ENCODE data around the gene C11orf91.

DNA sequence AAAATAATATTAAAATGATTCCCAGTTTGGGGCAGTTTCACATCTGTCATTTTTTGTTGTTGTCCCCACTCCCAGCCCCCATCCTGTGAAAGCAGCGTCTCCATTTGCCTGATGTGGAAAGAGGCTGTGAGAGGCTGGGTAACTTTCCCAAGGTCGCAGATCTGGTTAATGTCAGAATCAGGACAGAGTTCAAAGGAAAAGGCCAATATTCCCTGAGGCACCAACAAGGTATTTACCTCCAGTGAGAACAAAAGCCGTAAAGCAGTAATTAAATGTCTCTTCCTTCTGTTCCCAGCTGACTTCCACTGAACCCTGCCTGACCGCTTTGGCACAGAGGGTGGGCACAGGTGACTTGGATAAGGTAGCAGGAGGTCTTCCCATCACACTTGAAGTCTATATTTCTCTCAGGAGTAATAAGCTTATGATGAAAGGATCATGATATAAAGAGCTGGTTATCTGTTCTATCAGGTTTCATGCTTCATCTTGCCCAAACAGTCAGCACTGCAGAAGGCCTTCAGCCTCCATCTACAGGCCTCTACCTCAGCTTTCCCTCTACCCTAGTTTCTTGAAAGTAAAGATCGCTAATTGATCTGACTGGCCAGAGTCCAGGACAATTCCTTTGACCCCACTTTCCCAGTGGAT lies 9.5 kb downstream of the C11orf91 start:
- PRO-cap, 2 experiments: no peak in any of the 2 experiments

DNA sequence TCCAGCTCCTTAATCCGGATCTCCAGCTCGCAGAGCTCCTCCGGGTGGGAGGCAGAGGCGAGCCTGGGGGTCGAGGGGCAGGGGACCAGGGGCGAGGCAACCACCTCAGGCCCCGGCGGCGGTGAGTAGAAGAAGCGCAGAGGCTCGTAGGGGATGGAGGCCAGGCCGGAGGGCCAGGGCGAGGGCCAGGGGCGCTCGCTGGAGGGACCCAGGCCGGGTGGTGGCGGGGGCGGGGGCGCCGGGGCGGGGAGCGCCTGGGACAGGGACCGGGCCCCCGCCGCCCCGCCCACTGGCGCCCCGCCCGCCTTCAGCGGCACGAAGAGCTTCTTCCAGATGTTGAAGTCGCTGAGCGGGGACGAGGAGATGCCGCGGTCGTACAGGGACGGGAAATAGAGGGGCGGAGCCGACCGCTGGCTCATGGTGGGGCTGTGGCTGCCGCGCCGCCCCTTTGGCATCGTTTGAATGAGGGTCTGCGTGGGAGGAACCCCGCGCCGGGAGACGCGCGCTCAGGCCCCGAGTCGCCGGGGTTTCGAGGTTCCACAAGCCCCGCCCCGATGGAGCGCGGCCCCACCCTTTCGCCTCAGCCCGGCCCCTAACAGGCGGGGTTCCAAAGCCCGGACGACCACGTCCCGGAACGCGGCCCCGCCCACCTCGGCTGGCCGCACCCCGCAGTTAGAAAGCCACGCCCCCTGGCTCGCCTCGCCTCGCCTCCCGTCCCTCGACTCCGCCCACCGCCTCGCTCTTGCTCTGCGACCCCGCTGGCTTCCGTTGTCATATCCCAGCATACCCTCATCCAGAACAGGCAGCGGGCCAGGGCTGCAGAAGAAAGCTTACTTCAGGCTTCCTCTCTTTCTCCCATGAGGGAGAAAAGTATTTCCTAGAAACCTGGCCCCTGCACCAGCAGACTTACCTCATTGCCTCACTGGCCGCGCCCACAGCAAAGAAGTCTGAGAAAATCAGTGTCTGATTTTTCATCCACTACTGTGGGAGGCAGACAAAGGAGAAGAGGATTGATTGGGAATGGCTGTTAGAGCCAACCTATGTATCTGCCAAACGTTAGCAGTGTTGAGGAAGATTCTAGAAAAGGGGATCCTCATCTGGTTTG lies at the start of gene C11orf91:
Gene C11orf91, minus strand, starts transcription at position 541 of the 1,105 bp plus-strand sequence.
- PRO-cap, 2 experiments: peak in 2 of 2 experiments; most common plus-strand start position 739 of the sequence (in 2); most common minus-strand start position 523 of the sequence (in 2)

GRCh38 chr11:33705675-33706132 lies 5.1 kb upstream of the C11orf91 start:
- PRO-cap, 2 experiments: no peak in any of the 2 experiments

GRCh38 chr11:33721265-33721937 lies 14.8 kb downstream of the CD59 start:
- PRO-cap, 2 experiments: no peak in any of the 2 experiments

DNA sequence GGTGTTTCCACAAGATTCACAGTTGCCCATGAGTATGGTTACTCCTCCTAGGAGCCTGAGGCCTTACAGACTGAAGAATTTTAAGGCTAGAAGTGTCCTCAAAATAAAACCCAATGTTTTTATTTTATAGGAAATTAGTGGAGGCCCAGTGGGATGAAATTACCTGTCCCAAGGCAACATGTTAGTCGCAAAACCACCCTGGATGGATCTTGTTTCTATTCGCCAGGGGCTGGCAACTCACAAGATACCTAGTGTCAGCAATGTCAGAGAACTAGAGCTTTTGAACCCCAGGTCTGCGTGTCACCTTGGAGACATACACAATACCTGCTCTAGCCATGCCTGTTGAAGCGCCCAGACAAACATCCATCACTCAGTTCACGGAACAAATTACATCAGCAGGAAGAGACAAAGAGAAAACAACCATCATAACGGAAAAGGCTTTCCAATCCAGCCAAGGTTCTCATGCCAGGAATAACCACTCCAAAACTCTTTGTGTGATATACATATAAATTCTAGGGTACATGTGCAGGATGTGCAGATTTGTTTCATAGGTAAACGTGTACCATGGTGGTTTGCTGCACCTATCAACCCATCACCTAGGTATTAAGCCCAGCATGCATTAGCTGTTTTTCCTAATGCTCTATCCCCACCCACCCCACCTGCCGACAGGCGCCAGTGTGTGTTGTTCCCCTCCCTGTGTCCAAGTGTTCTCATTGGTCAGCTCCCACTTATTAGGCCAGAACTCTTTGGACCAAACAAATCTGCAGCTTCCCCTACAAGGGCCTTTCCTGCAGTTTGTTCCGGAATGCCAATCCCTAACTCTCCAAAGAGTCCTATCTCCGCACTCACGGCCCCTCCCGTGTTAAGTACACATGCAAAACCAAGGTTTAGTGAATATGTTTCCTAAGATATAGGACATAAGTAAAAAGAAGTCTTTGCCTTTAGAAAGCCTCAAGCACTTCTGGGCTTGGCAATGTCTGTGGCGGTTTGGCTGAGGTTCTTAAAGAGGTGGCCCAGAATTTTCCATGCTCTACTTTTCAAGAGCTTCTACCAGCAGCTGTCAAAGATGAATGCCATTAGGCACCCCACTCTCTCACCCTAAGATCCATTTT lies 2.0 kb downstream of the CD59 start:
- PRO-cap, 2 experiments: no peak in any of the 2 experiments

DNA sequence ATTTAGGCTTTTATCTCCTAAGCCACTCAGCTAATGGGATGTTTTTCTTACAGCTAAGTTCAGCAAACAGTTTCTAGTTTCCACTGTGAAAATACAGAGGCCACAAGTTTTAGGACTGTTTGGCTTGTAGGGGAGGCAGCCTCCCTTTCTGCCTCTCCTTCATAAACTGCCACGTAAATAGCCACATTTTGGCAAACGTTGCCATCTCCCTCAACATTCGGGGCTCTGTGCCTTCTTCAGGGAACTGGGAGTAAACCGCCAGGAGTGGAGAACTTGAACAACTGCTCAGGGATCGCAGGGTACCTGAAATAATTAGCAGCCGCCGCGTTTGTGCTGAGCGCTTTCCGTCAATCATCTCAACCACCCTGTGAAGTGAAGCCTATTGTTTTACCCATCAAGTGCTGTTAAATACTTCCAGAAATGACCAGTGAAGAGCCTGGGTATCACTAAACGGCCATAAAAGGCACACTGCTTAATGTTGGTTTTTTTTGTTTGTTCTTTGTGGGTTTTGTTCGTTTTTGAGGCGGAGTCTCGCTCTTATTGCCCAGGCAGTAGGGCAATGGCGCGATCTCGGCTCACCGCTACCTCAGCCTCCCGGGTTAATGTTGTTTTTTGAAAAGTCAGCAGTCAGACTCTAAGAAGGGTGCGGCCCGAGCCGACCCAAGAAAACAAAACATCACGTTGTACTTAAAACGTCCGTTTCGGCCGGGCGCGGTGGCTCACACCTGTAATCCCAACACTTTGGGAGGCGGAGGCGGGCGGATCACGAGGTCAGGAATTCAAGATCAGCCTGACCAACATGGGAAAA lies 1.1 kb downstream of the CD59 start:
- PRO-cap, 2 experiments: no peak in any of the 2 experiments

- PRO-cap, 2 experiments: no peak in any of the 2 experiments
Observed at GRCh38 chr11:33860917-33861430, 30.9 kb downstream of the LMO2 start.

DNA sequence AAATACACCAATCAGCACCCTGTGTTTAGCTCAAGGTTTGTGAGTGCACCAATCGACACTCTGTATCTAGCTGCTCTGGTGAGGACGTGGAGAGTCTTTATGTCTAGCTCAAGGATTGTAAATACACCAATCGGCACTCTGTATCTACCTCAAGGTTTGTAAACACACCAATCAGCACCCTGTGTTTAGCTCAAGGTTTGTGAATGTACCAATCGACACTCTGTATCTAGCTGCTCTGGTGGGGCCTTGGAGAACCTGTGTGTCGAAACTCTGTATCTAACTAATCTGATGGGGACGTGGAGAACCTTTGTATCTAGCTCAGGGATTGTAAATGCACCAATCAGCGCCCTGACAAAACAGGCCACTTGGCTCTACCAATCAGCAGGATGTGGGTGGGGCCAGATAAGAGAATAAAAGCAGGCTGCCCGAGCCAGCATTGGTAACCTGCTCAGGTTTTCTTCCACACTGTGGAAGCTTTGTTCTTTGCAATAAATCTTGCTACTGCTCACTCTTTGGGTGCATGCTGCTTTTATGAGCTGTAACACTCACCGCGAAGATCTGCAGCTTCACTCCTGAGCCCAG lies 60.7 kb upstream of the CAPRIN1 start:
- PRO-cap, 2 experiments: no peak in any of the 2 experiments

DNA sequence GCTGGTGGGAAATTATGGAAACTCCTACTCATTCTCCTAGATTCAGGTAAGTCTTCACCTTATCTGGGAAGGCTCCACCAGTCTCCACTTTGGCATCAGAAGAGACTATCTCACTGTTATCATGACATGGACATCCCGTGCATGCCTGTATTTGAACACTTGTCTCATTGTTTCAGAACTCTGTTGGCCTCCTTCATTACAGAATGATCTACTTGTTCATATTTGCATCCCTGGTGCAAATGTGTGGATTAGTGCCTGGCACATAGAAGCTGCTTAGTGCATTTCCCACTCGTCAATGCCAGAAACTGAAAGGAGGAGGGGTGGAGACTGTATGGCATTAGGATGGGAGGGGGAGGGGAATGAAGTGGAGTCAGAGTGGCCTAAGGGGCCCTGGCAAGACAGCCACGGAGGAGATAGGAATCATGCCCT lies 54.0 kb upstream of the CAPRIN1 start:
- PRO-cap, 2 experiments: peak in 1 of 2 experiments; most common minus-strand start position 297 of the sequence (in 1)

GRCh38 chr11:34136783-34137301 lies 31.4 kb downstream of the NAT10 start:
- PRO-cap, 2 experiments: no peak in any of the 2 experiments

DNA sequence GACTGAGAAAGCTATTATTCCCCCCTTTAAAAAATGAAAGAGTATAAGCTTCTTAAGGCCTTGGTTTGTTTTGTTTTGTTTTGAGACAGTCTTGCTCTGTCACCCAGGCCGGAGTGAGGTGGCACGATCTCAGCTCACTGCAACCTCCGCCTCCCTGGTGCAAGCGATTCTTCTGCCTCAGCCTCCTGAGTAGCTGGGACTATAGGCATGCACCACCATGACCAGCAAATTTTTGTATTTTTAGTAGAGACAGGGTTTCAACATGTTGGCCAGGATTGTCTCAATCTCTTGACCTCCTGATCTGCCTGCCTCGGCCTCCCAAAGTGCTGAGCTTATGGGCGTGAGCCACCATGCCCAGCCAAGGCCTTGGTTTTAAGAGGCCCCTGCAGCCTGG lies 75.4 kb downstream of the NAT10 start:
- PRO-cap, 2 experiments: no peak in any of the 2 experiments

- PRO-cap, 2 experiments: peak in 1 of 2 experiments; most common plus-strand start chr11:34243907 (in 1); most common minus-strand start chr11:34243786 (in 1)
Observed at GRCh38 chr11:34243590-34244068, 114.2 kb downstream of the ABTB2 start.

DNA sequence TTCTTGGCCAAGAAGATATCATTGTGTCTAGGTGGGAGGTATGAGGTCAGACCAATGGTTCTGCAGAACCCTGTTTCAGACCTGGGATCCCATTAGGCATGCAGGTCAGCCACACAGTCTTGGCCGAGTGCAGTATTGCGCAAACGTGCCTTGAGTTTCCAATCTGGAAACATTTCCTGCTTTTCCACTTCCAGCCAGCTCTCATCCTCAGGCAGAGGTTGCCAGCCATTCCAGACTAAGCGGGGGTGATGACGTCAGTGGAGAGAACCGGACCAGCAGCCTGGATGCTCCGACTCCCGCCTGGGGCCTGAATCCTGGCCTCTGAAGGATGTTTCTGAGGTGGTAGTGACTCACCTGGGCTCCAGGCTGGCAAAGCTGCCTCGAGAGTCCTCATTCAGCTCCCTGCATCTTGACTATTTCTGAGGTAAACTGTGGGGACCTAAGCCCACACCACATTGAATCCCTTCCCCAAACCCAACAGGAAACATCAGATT lies 83.1 kb downstream of the ABTB2 start:
- PRO-cap, 2 experiments: no peak in any of the 2 experiments

GRCh38 chr11:34348664-34349247 lies 9.1 kb downstream of the ABTB2 start:
- PRO-cap, 2 experiments: no peak in any of the 2 experiments

DNA sequence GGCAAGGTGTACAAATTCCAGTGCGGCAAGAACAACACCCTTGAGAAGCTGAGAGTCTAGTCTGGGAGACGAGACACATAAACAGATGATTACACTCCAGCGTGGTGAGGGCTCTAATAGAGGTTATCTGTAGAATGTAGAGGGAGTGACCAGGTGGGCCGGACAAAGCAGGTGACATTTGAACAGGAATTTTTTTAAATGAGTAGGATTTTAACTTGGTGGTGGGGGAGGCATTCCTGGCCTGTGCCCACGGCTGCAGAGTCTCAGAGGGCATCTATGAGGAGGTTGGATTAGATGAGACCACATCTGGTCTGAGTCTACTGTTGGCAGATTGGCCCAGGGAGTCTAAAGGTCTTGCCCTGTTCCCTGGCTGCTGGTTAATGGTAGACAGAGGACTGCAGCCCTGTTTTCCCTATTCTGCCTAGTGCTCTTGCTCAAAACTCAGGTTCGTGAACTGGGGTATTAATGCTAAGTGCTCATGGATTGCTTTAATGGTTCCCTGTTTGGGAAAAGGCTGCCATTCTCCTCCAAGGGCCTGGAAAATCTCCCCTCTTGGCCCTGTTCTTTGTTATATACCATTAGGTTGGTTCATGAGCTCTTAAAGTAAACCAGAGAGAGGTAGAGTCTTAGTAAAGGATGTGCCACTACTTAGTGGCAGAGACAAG lies 1.1 kb downstream of the CAT start:
- PRO-cap, 2 experiments: no peak in any of the 2 experiments

DNA sequence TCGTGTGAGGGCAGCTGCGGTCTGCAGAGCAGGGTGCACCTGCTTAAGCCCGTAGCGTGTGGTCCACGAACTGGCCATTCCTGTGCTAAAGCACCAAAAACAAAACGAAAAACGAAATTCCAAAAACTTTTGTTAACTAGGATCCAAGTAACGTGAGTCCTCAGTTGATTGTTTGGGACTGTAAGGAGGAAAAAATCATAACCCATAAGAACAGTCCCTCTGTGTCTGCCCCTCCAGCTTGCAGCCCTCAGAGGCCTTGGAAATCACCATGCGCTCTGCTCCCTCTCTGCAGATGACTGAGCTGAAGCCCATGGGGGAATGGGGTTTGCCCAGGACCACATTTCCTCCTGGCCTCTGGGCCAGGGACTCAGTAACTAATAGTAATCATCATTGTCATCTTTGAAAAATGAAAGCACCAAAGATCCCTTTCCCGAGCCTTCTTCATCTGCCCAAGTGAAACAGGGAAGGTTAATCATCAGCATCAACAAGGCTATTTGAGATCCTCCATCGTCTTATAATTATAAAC lies 24.5 kb downstream of the ELF5 start:
- PRO-cap, 2 experiments: no peak in any of the 2 experiments

DNA sequence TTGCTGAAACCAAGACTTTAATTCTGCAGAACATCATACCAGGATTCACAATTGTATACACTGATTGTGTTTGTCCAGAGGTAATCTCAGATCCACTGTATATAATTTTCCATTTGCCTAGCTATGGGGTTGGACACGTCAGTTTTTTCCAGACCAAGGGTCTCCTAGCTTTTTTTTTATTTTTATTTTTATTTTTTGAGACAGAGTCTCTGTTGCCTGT lies 48.5 kb upstream of the EHF start:
- PRO-cap, 2 experiments: no peak in any of the 2 experiments

DNA sequence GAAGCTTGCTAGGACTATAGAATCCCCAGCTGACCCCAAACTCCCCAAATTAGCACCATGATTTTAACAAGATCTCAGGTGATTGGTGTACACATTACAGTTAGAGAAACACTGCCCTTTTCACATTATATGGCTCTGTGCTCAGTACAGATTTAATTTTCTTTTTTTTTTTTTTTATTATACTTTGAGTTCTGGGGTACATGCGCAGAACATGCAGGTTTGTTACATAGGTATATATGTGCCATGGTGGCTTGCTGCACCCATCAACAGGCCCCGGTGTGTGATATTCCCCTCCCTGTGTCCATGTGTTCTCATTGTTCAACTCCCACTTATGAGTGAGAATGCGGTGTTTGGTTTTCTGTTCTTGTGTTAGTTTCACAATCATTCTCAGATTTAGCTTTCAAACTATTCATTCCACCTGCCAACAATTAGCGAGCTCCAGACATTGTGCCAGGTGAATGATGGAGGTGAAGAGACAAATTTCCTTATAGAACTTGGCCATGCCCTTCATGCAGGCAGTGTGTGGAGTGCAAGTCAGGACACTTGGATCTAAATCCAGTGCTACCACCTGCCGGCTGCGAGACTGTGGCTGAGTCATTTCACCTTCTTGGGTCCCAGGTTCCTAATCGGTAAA lies 18.9 kb upstream of the EHF start:
- PRO-cap, 2 experiments: no peak in any of the 2 experiments

- PRO-cap, 2 experiments: no peak in any of the 2 experiments
Observed at GRCh38 chr11:34621819-34622675, 1.2 kb downstream of the EHF start.

- PRO-cap, 2 experiments: no peak in any of the 2 experiments
Observed at GRCh38 chr11:34634679-34635207, 13.8 kb downstream of the EHF start.